ENCODE measurements around a stretch of chr3.

GRCh38 chr3:177109527-177110392 lies 87.5 kb downstream of the TBL1XR1 start:
- PRO-cap: no peak

DNA sequence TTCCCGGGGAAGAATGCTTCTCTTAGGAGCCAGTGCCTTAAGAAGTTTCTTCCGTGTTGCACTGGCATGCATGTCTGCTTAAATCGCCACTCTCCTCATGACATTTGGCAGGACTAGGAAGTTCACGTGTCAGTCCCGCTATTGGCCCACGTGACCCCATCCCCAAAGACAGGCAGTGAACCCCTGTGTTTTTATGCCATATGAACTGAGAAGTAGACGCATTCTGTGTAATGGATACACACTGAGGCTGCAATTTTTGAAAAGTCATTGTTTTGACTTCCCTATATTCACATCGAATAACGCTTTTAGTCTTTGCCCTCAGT lies 125.6 kb upstream of the TBL1XR1 start:
- PRO-cap: no peak

- PRO-cap: no peak
These were observed 230.0 kb upstream of the TBL1XR1 start for GRCh38 chr3:177427075-177427828.

DNA sequence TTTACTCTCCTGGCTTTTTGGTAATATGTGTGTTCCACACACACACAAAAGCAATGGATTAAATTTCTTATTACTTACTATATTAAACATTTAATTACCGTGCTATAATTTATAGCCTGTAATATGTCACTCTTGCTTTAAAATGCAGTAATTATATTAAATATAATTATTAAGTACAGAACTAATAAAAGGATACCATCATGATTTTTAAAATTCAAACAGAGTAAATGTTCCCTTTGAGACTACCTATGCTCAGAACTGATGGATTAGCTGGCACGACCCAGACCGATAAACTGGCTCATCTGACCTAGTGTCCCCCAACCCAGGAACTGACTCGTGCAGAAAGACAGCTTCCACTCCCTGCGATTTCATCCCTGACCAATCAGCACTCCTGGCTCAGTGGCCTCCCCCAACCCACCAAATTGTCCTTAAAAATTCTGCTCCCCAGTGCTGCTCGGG lies 1.4 kb upstream of the MFN1 start:
- PRO-cap: no peak

- PRO-cap: no peak
These were observed 13.6 kb downstream of the USP13 start for GRCh38 chr3:179666232-179666996.

- PRO-cap: no peak
These were observed 29.0 kb downstream of the USP13 start for GRCh38 chr3:179681781-179682338.

GRCh38 chr3:179973945-179974538 lies 62.7 kb downstream of the PEX5L start:
- PRO-cap: no peak

- PRO-cap: no peak
These were observed 4.6 kb downstream of the PEX5L start for GRCh38 chr3:180032039-180032607.

- PRO-cap: no peak
These were observed 6.1 kb downstream of the TTC14 start for GRCh38 chr3:180607818-180608622.

- PRO-cap: no peak
These were observed 11.4 kb upstream of the SOX2 start for GRCh38 chr3:181700355-181700755.

DNA sequence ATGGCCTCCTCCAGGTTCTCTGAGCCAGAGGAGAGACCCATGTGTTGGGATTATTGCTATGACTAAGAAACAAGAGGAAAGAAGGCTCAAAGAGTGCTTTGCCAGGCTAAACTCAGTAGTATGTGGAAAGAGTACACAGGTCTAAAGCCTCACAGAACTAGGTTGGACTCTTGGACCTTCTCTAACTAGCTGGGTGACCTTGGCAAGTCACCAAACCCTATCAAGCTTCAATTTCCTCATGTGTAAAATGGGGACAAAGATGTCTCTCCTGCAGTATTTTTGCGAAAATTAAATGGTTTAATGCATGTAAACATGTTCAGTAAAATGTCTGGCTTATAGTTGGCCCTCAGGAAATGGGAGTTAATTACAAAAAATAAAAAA lies 532.9 kb downstream of the SOX2 start:
- PRO-cap: no peak

DNA sequence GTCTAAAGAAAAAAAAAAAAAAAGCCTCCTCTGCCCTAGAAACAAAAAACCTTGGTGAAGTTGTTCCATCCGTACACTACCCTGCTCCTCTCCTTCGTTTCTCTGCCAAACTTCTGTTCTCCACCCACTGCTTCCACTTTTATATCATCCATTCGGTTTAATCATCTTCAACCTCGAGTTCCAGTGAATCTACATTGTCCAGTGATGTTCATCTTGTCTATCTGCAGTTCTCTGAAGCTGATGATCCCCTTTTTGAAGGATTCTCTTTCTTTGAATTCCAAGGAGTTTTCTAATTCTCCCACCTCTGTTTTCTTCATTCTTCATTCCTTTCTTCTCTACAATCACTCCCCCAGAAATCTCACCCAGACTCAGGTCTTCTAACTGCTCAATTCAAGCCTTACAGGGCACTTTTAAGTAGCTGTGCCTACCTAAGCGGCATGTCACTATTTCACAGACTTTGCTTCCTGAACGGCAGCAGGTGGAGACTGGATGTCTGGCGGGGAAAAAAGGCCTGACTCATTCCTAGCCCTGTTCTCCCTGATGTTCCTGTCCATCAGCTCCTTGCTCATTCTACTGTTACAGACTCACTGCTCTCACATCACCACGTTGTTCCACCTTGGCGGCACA lies 52.8 kb upstream of the ATP11B start:
- PRO-cap: no peak

DNA sequence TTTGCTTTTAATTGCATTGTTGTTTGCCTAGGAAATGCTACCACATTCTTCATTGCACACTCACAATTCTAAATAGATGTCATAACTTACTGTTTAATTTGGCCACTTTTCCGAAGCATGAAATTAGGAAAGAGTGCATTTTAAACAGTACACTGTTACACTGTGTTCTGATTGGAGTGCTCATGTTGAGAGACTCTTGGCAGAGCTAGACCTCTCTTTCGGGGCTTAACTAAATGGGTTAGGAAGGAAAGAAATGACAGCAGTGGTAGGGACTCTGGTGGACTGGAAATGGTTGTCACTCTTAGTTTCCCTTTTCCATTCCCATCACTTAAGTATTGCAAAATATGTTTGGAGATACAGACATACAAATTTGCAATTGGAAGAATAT lies 90.4 kb downstream of the DCUN1D1 start:
- PRO-cap: no peak

DNA sequence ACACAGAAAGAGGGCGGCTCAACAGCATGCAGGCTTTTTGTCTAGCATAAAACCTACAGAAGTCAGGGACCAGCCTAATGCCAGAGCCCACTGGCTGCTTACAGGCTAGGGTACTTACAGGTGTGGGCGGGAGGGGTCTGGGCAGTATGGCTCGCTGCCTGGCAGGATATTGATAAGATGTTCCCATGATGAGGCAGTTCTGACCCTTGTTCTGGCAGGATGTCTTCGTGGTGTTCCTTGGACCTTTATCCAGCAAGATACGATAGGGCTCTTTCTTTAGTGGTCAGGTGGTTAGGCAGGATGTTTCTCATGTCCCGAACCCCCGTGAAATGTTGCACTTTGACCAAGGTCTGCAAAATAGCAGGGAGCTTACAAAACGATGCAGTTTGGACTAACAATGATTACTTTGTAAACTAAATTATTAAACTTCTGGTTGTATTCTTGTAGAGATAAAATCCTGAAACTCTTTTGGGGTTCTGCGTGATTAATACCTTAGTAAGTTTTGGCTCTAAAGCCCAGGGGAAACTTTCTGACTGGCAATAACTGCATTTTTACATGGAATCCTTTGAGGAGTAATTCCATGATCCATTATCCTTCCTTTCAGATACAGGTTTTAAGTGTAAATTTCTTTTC lies 84.6 kb downstream of the DCUN1D1 start:
- PRO-cap: no peak

DNA sequence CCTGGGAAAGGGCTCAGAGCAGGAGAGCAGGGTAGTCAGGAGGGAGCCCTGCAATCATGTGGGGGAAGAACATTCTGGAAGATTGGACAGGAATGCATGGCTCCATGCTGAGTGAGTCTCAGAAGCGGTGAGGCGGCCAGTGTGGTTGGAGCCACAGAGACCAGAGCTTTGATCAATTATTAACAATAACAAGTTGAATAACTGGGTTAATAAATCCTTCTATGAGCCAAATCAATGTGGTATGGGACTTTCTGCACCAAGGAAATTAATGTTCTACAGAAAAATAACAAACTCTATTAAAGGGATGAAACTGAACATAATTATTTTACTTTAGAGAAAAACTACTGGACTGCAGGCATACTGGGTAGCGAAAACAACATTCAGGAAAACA lies 57.9 kb upstream of the DCUN1D1 start:
- PRO-cap: no peak

GRCh38 chr3:183264850-183265852 lies 12.1 kb downstream of the B3GNT5 start:
- PRO-cap: unidirectional peak, plus-strand start at chr3:183265322; unidirectional peak, plus-strand start at chr3:183265384; unidirectional peak, plus-strand start at chr3:183265483

DNA sequence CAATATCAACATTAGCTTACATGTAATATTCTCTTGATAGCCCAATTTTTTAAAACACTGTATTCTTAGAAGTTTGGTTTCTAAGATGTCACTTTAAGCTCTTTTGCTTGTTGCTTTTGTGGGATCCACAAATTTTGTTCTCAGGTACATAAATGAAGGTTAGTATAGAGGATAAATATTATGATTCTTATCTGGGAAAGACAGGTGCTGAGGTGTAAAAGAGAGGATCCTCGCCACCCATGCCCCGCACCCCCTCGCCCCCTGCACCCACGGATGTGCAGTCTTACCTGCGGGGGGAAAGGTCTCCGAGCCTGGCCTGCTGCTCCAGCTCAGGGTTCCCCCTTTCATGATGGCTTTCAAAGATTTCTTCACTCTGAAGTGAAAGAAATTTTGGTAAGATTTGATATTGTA lies 23.5 kb downstream of the B3GNT5 start:
- PRO-cap: no peak

DNA sequence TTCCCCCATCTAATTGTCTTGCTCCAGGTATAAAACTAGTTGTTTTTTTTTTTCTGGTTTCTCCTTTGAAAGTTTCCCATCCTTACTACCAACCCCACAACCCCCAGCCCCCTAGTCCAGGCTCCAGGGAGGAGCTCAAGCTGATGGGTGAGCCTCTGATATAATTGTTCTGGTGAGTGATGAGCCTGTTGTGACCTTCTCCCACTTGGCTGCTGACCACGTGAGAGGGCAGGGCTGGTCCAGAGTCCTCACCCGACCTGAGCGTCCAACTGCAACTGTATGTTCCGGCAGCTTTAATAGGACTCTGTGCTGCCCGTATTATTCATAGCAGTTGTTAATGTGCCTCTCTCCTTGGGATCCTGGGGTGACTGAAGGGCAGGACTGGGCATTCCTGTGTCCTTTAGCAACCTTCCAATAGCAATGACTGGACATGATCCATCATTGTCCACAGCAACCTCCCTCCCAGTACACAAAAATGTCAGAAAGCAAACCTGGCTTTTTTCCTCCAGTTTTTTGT lies 56.2 kb downstream of the B3GNT5 start:
- PRO-cap: no peak

GRCh38 chr3:183427178-183427750 lies 1.2 kb downstream of the MCF2L2 start:
- PRO-cap: no peak

DNA sequence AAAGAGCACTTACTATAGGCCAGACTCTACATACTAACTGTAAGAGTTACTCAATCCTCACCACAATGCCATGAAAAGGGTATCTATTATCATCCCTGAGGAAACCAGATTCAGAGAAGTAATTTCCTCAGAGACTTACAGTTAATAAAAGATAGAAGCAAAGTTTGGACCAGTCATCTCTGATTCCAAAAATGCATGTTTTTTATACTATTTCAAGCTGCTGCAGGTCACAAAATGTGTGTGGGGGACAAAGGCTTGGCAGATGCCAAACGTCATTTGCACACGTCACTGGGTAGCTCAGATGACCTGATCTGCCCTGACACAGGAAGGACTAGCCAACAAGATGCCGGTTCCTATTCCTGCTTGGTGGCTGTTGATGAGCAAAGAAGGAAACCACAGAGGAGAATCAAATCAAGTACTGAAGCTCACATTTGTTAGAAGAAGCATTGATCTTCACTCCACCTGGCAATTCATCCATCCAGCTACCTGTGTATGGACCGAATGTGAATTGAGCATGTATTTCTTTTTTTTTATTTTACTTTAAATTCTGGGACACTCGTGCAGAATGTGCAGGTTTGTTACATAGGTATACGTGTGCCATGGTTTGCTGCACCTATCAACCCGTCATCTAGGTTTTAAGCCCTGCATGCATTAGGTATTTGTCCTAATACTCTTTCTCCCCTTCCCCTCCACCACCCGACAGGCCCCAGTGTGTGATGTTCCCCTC lies 42.2 kb downstream of the KLHL6 start:
- PRO-cap: no peak

Data from duodenum (tissue), 1 donor.